Urinary bladder (tissue), 3 donors: ENCODE measurements around a stretch of chr3.

DNA sequence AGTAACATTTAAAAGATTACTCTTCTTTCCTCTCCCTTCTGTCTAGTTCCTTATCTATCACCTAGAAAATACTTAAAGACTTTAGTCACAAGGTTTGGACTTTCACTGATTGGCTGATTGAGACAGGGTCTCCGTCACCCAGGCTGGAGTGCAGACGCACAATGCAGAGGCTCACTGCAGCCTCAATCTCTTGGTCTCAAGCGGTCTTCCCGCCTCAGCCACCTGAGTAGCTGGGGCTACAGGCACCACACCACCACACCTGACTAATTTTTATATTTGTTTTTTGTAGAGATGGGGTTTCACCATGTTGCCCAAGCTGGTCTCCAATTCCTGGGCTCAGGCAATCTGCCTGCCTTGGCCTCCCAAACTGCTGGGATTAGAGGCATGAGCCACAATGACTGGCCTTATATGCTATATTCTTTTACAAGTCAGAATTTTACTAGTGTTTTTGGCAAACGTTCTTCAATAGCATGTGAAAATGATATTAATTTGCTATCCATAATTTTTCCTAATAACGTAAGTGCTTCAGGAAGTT lies 44.0 kb upstream of the XXYLT1 start:
- PRO-cap, result no peak
- RAMPAGE, long total RNA, result no peak

DNA sequence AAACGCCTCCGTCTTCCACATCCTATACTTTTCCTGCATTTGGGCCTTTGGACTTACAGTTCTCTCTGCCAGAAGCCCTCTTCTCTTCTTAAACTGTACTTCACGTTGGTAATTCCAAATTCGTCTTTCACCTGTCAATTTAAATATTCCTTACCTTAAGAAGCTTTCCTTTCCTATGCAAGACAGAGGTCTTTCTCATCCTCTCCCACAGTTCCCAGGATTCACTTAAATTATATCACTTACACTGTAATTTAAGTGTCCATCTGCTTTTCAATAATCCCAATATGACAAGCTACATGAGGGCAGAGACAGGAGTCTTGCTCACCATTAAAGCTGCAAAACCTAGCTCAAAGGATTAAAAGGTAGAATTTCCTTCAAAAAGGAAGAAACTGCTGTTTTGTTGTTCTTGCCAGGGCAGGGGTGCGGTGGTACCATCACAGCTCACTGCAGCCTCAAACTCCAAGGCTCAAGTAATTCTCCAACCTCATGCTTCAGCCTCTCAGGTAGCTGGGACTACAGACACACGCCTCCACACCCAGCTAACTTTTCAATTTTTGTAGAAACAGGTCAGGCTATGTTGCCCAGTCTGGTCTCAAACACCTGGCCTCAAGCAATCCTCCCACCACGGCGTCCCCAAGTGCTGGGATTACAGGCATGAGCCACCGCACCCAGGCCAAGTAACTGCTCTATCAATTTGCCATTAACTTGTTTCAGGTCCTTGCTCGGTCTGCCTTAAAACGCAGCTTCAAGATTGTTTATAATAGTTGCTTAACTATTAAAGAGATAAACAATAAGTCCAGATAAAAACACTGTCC lies 24.6 kb downstream of the ACAP2 start:
- PRO-cap, result no peak
- RAMPAGE, long total RNA, result no peak

DNA sequence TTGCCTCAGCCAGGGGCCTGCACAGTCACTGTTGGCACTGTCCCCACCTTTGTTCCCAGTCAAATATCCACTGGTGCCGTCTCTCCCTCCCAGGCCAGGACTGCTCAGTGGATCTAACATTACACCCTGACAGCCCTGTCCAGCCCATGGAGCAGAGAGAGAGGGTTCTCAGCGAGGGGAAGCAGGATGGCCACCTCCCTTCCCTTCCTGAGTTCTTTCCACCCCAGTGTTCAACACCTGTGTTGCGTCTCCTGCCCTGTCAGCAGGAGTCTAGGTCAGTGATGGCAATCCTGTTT lies 1.6 kb upstream of the PPP1R2 start:
- PRO-cap, result no peak
- RAMPAGE, long total RNA, result no peak

- PRO-cap, result no peak
- RAMPAGE, long total RNA, result no peak
Observed at GRCh38 chr3:195573829-195574059, 10.0 kb downstream of the APOD start.

DNA sequence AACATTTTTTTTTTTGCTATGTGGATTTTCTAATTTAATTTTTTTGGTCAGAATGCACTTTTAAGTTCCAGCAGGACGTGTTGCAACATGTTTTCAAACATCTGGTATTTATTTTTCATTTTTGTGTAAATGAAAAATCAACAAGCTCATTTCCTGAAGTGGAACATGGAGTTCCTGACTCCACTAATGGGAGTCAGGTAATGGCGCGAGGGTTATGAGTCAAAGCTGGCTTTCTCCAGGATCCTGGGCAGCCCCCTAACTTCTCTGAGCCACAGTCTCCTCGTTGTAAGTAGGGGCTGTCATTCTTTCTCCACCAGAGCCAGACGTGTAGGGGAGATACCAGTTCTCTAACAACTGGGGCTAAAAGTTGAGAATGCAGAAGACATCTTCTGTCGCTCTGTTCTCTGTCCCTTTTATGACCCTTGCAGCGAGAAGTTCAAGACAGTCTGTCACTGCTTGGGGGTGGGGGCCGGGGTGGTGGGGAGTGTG lies 554 bp upstream of the APOD start:
- PRO-cap, result no peak
- RAMPAGE, long total RNA, result no peak

- PRO-cap, result no peak
- RAMPAGE, long total RNA, result no peak
Observed at GRCh38 chr3:195615018-195615431, 31.3 kb upstream of the APOD start.

GRCh38 chr3:195634538-195635212 lies 50.9 kb upstream of the APOD start:
- PRO-cap, result bidirectional peak, plus-strand start at chr3:195635098, minus-strand start at chr3:195635030
- RAMPAGE, long total RNA, result no peak

DNA sequence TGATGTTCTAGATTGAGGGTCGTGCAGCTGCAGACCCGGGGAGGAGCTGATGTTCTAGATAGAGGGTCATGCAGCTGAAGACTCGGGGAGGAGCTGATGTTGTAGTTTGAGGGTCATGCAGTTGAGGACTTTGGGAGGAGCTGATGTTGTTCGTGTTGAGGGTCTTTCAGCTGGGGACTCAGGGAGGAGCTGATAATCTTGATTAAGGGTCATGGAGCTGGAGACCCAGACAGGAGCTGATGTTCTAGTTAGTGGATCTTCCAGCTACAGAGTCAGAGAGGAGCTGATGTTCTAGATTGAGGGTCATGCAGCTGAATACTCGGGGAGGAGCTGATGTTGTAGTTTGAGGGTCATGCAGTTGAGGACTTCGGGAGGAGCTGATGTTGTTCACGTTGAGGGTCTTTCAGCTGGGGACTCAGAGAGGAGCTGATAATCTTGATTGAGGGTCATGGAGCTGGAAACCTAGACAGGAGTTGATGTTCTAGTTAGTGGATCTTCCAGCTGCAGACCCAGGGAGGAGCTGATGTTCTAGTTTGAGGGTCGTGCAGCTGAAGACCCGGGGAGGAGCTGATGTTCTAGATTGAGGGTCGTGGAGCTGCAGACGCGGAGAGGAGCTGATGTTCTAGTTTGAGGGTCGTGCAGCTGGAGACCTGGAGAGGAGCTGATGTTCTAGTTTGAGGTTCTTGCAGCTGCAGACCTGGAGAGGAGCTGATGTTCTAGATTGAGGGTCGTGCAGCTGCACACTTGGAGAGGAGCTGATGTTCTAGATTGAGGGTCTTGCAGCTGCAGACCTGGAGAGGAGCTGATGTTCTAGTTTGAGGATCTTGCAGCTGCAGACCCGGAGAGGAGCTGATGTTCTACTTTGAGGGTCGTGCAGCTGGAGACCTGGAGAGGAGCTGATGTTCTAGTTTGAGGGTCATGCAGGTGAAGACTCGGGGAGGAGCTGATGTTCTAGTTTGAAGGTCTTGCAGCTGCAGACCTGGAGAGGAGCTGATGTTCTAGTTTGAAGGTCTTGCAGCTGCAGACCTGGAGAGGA lies 61.3 kb upstream of the APOD start:
- PRO-cap, result no peak
- RAMPAGE, long total RNA, result no peak

- PRO-cap, result no peak
- RAMPAGE, long total RNA, result no peak
Observed at GRCh38 chr3:195790528-195791502, 20.9 kb downstream of the MUC4 start.

GRCh38 chr3:195802724-195803216 lies 9.0 kb downstream of the MUC4 start:
- PRO-cap, result no peak
- RAMPAGE, long total RNA, result no peak

GRCh38 chr3:195858881-195859868 lies 47.4 kb upstream of the MUC4 start:
- PRO-cap, result no peak
- RAMPAGE, long total RNA, result no peak

GRCh38 chr3:195874034-195874407 lies 34.3 kb downstream of the TNK2 start:
- PRO-cap, result no peak
- RAMPAGE, long total RNA, result no peak

GRCh38 chr3:195895782-195896361 lies 12.5 kb downstream of the TNK2 start:
- PRO-cap, result bidirectional peak, plus-strand start at chr3:195896023, minus-strand start at chr3:195895914
- RAMPAGE, long total RNA, result no peak

DNA sequence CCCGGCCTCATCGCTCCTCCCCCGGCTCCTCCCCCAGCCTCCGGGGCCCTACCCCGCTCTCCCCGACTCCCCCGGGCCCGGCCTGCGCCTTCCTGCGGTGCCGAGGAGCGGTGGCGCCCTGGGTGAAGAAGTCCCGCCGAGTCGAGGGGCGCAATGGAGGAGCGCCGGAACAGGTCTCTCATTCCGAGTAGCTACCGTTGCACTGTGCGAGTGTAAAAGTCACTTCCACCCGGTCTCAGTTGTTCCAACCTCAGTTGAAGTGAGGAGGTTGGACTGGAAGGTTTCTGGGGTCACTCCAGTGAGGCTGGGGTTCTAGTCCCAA lies 1.4 kb upstream of the TNK2 start:
- PRO-cap, result bidirectional peak, plus-strand start at position 87 of the sequence, minus-strand start outside the sequence
- RAMPAGE, long total RNA, result no peak

- PRO-cap, result no peak
- RAMPAGE, long total RNA, result no peak
Observed at GRCh38 chr3:195941699-195942611, 33.6 kb upstream of the TNK2 start.

DNA sequence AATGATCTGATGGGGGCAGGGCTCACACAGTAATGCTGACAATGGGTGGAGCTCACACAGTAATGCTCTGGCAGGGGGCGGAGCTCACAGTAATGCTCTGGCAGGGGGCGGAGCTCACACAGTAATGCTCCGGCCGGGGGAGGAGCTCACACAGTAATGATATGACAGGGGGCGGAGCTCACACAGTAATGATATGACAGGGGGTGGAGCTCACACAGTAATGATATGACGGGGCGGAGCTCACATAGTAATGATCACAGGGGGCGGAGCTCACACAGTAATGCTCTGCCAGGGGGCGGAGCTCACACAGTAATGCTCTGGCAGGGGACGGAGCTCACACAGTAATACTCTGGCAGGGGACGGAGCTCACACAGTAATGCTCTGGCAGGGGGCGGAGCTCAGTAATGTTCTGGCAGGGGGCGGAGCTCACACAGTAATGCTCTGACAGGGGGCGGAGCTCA lies 53.1 kb upstream of the TNK2 start:
- PRO-cap, result no peak
- RAMPAGE, long total RNA, result no peak

GRCh38 chr3:196079402-196080400 lies 2.2 kb downstream of the TFRC start:
- PRO-cap, result no peak
- RAMPAGE, long total RNA, result no peak

GRCh38 chr3:196135885-196136429 lies 54.1 kb upstream of the TFRC start:
- PRO-cap, result no peak
- RAMPAGE, long total RNA, result no peak

DNA sequence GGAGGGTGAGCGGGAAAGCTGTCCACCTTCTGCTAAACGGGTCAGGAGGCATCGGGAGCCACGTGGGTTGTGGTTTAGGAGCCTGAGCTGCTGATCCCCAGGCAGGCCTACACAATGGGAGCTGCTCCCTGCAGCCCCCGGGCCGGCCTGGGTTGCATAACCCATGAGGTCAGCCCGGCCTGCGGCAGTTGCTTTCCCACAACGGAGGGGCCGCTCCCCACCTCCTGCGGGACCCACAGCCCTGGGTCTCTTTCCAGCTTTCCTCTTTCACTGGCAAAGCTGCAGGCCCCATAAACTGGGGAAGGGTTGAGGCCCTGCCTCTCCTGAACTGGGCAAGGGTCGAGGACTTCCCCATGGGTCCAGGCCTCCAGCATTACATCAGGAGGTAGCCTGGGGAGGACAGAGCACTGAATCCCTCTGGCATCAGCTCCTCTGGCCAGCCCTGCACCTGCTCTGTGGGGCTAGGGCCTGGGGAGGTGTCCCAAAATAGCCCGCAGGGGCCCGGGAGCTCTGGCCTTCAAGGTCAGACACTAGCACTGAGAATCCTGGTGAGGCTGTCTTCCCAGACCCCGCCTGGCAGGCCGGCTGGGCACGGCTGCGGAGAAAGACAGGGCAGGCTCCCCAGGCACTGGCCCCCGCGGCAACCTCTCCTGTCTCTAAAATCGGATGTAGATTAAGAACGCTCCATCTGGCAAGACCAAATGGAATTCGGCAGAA lies 47.3 kb downstream of the ZDHHC19 start:
- PRO-cap, result no peak
- RAMPAGE, long total RNA, result no peak

DNA sequence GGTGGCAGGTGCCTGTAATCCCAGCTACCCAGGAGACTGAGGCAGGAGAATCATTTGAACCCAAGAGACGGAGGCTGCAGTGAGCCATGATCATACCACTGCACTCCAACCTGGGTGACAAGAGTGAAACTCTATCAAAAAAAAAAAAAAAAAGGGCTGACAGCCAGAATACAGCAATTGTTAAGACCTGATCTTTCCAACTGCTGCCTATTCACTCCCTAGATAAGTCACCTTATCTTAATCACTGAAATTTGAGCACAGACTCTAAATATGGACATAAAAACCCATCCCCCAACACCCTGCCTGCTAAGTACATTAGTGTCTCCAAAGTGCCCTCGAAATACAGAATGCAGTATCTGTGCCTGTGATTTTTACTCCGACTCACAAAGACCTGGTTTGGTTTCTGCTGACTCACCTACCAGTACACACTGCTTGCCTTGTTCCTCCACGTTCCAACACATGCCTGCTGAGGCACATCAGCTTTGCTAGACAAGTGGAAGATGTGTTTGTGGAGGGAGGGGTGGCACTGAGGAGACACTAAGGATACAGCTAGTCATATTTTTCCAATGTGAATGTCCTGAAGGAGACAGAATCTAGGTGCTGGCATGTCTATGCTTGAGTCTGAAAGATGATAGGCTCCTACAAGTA lies 8.3 kb downstream of the PCYT1A start:
- PRO-cap, result no peak
- RAMPAGE, long total RNA, result no peak